Hair follicular keratinocyte (primary cell): ENCODE results near the gene TMTC2.

DNA sequence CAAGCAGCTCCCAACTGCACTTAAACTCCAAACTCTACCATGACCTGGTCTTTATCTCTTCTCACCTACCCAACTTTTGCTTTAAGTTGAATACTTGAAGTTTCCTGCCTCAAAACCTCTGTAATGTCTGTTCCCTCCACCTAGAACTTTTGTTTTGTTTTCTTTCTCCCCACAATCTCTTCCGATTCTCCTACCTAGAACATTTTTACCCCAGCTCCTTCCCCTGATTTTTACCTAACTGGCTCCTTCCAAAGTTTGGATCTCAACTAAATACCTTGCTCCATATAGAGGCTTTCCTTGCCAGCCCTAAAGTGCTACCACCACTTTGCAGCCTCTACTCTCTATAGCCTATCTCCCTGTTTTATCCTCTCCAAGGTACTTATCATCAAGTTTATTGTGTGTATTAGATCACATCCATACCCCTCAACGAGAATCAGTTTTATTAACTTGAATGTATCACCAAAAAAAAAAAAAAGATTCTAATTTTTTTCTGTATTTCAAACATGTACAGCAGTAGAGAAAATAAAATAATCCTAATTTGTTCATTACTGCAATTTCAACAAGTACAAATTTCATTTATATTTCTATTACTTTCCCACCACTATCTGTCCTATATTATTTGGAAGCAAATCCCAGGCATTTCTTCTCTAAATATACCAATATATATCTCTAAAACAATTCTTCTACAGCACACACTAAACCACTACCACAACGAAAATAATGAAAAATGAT, 18.3 kb downstream of the PAWR start:
- RAMPAGE, long total RNA, result no peak

DNA sequence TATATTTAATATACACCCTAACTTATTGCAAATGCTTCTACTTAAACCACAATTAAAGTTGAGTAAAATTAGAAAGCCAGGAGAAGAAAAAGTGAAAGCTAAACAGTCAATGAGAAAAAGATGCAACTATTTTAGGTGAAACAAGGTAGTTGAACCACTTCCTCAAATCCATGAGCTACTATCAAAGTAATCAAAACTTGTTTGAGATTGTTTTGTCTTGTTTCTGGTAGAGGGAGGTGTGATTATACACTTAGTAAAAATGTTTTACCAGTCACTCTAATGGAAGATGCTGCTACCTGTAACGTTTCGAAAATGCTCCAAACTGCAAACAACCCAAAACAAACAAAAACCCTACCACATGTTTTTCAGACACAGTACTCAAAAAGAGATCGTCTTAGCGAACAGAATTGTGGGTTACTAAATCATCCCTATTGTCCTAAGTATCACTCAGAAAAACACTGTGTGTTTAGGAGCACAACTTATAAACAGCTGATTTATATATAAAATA, 2.0 kb downstream of the PAWR start:
- RAMPAGE, long total RNA, result no peak

- RAMPAGE, long total RNA, result no peak
Observed at GRCh38 chr12:79934261-79934690, 621 bp downstream of the PPP1R12A start.

DNA sequence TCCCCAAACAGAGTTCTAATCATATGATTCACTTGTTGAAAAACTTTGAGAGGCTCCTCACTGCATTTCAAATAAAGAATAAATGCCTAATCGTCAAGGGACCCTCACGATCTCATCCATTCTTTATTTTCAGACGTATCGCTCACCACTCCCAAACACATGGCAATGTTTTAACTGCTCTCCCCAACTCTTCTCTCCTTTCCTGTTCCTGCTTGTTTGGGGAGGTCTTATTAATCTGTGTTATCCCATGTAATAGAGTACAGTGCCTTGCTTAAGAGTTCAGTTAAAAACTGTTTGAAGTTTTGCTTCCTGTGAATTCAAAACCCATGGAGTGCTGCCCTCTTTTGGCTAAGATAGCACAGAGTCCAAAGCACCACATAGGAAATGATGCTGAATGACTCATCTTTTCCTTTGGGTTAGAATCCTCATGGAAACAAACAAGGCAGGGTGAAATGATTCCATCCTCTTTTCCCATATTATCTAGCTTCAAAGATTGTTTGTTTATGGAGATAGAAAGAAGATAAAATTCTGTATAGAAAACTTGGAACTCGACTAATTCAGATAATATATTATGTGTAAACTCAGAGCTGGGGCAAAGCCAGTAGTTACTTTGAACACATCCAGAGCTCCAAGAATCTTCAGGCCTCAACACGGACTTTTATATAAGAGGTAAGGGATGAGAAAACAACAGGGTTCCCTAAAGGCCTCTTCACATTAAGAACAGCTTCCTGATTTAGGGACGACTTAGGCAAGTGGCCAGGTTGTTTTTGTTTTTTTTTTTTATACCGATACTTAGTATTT, 87.4 kb downstream of the OTOGL start:
- RAMPAGE, long total RNA, result no peak

DNA sequence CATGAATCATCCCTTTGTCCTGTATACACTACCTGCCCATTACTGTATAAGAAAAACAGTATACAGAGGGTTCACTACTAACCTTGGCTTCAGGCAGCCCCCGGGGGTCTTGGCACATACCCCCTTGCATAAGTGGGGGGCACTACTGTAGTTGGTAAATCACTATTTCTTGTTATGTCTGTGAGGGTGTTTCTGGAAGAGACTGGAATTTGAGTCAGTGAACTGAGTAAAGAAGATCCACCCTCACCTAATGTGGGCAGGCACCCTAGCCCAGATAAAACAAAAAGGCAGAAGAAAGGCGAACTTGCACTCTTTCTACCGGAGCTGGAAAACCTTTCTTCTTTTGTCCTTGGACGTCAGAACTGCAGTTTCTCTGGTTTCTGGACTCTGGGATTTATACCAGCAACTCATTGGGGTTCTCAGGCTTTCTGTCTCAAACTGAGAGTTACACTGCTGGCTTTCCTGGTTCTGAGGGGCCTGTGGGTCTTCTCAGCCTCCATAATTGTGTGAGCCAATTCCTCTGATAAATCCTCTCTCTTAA, 14.8 kb downstream of the LIN7A start:
- RAMPAGE, long total RNA, result no peak

DNA sequence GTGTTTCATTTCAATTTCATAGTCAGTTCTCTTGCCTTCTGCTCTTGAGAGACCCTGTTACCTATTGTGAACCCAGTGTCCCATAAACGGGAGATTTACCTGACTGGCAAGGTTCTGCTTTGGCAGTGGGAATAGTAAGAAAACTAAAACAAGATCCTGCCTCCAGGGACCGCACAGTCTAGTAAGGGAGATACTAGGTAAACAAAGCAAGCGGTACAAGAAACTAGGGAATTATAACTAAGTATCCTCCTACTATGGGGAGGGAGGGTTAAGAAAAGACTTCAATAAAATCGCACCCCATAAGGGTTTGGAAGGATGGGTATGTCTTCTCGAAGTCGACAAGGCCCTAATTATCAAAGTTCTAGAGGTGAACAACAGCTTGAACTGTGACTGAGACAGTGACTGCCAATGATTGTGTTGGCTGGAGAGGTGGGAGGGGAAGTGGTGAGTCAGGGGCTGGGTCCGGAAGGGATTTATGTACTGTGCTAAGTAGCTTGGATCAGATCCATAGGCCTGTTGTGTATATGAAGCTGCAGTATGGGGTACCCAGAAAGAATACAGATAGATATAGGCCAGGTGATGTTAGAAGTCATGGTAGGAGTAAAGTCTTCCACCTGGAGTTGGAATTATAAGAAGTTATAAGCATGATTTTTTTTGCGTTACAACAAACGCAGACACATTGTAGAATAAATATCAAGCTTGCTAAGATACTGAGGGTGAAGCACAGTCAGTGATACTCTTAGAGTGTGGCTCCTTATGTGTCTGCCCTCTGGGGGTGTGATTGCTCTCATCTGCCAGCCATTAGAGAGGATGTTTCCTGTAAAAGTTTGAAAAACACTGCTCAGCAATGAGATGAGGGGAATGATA, 923 bp downstream of the ACSS3 start:
- RAMPAGE, long total RNA, result no peak

GRCh38 chr12:81079436-81079614, 1.4 kb downstream of the ACSS3 start:
- RAMPAGE, long total RNA, result no peak

DNA sequence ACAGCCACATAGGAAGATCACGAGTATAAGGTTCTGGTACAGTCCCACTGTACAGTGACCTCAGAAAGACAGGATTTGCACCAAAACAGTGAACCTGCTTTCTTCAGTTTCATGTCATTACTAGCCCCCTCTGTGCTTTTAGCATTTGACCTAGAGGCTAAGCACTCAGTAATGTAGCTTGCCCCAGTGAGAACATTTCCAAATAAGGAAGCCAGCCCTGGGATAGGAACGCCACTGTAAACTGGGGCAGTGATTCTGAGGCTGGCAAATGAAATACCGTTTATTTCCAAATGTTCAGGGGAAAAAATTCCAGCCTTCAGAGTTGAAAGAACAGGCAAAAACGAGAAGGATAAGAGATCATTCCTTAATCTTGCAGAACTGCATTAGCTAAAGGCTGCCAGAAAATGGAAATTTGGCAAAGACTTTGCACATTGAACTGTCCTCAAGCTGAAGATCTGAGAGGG, 41.8 kb upstream of the PPFIA2 start:
- RAMPAGE, long total RNA, result no peak

DNA sequence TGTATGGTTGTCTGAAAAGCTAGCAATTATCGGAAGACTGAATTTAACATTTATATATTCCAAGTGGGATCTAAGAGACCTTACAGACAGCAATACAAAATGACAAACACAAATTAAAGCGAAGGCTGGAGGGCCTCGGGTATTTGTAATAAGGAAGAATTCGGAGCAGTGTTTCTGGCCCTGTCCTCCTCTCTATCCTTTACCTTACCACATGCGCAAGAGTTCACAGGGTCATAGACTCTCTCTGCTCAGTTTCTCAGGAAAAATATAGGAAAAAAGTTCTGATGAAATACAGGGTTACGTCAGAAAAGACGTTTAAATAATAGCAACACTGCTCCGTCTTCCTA, 504 bp downstream of the CCDC59 start:
- RAMPAGE, long total RNA, result no peak

DNA sequence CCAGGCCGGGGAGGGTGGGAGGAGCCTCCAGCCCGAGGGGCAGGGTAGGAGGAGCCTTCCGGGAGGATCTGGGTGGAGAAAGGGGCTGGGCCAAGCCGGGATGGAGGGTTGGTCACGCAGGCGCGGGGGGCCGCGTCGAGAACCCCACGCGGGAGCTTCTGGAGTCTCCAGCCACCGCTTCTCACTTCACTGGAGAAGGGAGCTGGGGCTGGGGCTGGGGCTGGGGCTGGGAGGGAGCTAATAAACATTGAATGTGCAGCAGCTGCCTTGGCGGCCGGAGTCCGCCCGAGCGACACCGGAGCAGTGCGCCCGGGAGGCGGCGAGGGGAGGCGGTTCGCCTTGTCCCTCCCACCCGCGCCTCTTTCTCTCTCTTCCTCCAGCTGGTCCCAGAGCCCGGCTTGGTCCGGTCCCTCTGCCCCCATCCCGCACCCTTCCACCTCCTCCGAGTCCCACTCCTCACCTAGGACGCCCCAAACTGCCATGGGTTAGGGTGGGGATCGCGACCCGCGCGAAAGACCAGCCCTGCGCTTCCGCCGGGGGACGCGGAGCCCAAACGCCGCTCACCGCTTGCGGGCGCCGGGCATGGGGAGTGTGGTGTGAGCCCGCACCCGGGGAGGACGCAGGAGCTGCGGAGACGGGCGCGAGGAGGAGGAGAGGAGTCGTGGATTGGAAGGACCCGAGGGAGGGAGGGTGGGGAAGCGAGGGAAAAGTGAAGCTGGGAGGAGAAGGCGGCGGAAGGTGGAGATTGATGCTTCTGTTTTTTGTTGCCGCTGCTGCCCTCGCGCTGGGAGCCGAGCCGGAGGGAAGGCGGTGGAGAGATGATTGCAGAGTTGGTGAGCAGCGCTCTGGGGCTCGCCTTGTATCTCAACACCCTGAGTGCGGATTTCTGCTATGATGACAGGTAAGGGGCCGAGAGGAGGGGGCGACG, at the start of gene TMTC2:
Gene TMTC2, plus strand, starts transcription at position 138 of the 928 bp plus-strand sequence.
- RAMPAGE, long total RNA, result no peak

DNA sequence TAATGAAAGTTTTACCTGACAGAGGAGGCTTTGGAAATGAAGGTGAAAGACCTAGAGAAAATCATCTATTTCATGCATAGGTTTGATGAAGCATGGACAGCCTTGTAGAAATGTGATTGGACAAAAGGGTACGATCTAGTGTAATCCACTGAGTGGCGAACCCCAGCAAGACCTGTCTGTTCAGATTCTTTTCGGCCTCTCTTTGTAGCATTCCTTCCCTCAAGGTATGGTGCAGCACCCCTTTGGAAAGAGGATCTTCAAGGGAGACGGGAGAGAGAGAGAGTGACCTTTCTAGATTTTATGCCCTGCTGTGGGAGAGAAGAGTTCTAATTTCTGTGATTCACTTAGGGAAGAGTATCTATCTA, 287.9 kb downstream of the TMTC2 start:
- RAMPAGE, long total RNA, result no peak

- RAMPAGE, long total RNA, result no peak
Observed at GRCh38 chr12:84986200-84986520, 49.9 kb downstream of the TSPAN19 start.

GRCh38 chr12:85036729-85037029, 528 bp downstream of the LRRIQ1 start:
- RAMPAGE, long total RNA, result no peak

DNA sequence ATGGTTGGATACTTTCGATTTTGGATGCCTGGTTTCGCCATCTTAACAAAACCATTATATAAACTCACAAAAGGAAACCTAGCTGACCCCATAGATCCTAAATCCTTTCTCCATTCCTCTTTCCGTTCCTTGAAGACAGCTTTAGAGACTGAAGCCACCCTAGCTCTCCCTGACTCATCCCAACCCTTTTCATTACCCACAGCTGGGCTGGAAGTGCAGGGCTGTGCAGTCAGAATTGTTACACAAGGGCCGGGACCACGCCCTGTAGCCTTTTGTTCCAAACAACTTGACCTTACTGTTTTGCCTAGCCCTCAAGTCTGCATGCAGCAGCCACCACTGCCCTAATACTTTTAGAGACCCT, 208.9 kb downstream of the KITLG start:
- RAMPAGE, long total RNA, result no peak

GRCh38 chr12:88578676-88579506, 1.4 kb downstream of the KITLG start:
- RAMPAGE, long total RNA, result no peak

DNA sequence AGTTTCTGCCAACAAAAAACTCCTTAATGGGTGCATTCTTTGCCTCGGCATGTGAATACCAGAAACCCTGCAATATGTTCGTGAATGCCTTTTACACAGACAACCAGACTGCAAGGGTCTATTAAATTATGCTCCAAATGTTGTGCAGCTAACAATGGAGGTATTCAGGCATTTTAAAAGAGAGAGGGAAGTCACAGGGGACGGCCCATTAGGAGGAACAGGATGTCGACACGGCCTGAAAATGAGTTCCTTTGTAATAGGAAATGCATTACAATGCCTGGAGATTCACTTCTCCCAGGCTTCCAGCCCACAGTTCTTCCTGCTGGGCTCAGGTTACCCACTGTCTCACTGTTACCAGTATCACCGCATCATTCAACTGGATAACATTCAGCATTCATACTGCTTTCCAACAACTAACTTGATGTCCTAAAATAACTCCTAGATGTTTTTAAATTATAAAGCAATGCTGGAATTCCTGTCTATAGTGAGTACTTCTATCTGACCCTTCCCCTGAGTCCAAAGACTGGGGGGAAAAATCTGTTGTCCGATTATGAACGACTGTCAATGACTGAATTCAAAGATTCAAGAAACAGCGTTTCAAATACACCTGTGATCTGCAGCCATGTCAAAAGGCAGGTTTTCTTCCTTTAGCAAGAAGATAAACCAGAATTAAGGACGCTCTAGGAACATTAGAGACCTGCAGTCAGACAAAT, 2.4 kb downstream of the DUSP6 start:
- RAMPAGE, long total RNA, result no peak

DNA sequence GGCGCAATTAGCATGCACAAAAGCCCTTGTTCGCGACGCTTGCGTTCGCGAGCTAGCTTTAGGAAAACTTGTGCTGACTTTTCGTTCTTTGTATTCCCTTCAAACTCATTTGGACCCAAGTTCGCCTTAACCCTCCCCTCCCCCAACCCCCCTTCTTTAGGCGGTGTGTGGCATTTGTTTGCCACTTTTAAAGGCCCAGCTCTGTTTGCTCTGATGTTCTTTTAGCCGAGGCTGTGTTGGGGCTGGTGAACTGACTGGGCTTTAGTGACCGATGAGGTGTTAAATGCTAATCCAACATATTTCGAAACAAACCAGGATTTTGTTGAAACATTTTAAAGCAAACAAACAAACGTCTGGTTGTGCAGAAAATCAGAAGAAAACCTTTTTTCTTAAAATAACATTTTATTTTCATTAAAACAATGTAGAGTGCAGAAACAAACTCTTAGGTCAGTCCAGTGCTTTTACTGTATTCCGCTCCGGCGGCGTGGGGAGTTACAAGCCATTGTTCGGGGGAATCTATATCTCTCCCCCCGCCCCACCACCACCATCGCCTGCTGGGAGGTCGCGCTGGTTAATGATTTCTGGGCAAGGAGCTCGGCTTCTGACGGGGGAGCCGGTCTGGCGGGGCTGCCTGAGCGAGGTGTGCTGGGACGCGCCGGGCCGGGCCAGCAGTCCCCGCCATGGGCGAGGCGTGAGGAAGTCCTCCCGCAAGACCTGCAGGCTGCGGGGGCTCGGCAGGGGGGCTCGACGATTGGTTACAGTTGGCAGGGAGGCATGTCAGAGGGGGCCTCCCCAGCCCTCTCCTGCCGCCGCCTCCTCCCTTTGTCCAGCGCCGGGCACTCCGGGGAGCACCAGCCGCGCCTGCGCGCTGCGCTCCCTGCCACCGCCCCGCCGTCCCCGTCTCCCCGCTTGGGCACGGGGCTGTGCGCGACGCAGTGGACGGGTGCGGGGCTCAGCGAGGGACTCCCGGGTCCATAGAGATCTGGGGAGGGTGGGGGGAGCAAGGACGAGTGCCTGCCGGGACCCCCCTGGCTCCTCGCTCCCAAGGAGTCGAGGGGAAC, 862 bp upstream of the DUSP6 start:
- RAMPAGE, long total RNA, result no peak

GRCh38 chr12:89355057-89356374, 3.2 kb upstream of the DUSP6 start:
- RAMPAGE, long total RNA, result no peak

DNA sequence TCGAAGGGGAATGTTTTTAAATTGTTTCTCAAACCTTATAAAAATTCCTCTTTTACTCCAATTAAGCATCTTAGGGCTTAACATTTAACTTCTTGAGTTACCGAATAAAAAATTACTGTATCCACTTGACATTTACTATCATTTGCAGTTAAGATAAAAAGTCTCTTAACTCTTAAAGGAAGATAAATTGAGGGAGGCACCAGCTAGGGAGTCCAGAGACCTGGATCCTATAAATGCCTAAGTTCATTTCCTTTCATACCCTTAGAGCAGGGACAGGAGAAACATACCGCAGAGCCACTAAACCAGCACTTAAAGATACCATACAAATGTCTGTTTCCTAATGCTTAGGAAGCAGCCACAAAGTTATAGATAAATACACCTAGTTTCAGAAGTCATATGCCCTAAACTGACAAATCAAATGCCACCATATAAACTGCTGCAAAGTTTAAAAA, 71.4 kb downstream of the GALNT4 start:
- RAMPAGE, long total RNA, result no peak

DNA sequence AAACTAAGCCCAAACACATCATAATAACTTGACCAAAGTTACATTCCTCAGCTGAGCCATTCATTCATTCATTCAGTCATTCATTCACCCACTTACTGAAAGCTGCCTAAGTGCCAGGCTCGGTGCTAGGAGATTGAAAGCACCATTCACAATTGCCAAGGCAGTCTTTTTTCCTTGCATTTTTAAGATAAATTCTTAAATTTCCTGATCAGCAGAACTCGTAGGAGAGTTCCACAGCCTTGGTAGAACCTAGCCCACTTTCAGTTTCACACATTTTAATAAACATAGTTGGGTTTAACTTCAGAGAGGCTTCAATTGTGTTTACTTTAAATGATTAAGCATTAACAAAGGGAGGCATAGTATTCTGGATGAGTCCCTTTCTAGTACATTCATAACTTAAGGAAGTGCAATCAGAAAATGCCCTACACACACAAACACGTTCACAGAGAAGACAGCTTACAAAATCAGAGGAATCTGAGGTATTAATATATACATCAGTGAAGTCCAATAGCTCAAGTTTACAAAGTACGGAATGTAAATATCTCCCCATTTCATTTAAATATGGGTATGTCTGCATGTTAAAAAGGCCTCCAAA, 2.9 kb downstream of the GALNT4 start:
- RAMPAGE, long total RNA, result no peak